M059J (cell line): ENCODE results near the genes KRTAP19-2, KRTAP21-2 and KRTAP19-8.

DNA sequence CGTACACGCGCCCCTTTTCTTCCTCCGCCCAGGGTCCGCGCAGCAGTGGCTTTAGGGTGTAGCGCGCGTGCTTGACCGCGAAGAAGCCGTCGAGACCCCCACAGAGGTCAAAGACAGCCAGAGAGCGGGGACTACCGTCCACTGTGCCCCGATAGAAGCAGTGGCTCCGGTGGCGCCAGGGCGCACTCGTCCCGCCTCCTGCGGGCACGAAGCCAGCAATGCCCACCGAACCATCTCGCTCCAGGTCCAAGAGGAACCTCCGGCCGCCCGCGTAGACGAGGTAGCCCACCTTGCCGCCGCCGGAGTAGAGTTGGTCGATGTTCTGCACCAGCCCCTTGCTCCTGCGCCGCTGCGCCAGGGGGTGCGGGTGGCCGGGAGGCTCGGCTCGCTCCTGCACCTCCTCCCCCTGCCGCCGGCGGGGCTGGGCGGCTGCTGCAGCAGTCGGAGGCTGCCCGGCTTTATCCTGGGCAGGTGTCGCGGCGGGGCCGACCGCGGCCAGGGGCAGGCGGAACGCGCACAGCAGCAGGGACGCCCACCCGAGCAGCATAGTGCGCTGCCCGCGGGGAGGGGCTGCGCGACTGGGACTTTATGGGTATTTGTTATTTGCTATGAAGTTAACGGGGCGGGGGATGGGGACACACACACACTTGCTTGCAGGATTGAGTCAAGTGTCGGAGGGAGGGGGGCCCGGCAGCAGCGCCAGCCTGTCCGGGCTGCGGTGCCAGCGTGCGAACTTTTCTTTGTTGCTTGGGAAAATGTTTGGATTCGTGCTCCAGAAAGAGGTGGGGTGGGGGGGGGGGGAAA lies 841 bp downstream of the ADAMTS5 start:
- RAMPAGE, long total RNA: no peak

DNA sequence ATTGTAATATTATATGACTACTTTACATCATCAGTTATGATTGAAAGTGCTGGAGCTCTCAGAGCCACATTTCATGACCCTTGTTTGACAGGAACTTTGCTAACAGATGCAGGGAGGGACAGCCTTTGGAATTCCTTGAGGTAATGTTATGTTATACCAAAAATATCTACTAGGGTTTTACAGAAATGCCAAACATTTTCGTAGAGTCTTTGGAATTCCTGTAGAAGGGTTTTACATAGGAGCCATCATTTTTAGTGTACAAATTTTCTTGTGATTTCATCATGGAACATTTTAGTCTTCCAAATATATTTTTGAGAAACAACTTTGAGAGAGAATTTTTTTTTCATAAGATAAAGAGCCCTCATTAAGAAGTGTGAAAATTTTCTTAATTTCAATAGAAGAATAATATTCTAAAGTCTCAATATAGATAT lies 57.5 kb upstream of the ADAMTS5 start:
- RAMPAGE, long total RNA: no peak

- RAMPAGE, long total RNA: no peak
Observed at GRCh38 chr21:28068413-28069076, 816.6 kb downstream of the N6AMT1 start.

- RAMPAGE, long total RNA: no peak
Observed at GRCh38 chr21:28256063-28256896, 628.9 kb downstream of the N6AMT1 start.

DNA sequence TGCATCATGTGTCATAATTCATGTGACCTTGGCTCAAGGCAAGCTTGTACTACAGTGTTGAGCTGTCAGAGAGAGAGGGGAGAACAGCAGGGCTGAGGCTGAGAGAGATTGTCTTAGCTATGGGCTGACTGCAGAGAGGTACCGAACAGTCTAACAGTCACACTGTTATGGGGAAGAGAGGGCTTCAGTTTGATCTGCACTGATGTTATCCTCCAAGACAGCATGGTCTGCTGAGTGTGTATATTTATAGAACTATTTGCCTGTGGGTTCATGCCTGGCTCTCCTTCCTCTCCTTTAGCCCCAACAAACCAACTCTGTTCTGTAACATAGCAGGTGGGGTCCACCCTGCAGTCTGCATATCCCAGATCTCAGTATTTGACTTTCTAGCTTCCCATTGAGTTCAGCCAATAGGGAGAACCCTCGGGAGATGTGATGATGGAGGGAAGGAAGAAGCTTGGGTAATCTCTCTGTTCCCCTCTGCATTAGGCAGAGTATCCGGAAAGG lies 411.2 kb downstream of the N6AMT1 start:
- RAMPAGE, long total RNA: no peak

DNA sequence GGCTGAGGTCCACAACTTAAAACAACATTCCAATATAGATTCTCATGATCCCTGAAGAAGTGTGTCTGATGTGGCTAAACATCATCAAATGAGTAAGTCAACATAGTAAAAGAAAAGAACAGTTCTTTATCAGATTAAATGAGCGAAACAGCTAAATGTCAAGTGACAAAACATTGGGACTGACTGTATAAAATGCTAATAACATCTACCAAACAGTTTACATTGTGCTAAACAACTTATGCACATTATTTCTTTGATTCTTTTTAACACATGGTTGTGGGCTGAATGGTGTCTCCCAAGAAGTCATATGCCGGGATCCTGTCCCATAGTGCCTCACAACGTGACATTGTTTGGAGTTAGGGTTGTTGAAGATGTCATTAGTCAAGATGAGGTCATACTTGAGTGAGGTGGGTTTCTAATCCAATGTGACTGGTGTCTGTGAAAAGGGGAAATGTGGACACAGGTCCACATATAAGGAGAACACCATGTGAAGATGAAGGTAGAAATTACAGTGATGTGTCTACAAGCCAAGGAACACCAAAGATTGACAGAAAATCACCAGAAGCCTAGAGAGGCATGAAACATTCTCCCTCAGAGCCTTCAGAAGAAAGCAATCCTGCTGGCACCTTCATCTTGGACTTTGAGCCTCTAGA lies 345.9 kb downstream of the N6AMT1 start:
- RAMPAGE, long total RNA: no peak

DNA sequence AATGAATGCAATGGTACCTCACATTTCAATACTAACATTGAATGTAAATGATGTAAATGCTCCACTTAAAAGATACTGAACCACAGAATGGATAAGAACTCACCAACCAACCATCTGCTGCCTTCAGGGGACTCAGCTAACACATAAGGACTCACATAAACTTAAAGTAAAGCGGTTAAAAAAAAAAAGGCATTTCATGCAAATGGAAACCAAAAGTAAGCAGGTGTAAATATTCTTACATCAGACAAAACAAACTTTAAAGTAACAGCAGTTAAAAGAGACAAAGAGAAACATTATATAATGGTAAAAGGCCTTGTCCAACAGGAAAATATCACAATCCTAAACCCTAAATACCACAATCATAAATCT lies 48.5 kb downstream of the N6AMT1 start:
- RAMPAGE, long total RNA: no peak

DNA sequence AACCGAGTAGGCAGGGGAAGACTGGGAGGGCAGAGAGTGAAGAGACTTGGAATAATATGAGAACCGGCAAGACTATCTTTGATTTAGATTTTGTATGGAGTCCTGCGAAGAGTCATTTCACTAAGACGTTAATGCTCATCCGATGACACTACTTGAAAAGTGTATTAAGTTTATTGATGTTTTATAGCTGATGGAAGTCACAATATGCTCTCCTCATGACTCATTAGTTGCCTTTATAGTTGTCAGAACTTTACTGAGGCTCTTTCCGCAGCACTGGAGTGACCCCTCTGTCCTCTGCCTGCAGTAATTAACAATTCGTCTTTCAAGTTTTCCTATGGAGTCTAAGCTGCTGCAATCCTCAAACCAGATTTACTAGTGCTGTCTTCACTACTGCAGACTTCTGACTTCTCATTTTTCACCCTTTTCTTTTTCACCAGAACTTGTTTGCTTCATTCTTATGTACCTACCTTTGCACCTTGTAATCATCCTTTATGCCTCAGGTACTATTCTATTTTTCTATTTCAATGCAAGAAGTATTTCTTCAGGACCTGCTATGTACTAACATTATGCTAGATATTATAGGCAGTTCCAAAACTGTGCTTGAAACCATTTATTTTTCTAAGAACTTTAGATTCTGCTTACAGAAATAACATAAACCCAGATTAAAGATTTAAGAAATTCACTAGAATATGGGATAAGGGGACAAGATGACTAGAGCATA lies 964 bp downstream of the USP16 start:
- RAMPAGE, long total RNA: no peak

- RAMPAGE, long total RNA: no peak
Observed at GRCh38 chr21:29092444-29092846, 19.0 kb upstream of the CCT8 start.

DNA sequence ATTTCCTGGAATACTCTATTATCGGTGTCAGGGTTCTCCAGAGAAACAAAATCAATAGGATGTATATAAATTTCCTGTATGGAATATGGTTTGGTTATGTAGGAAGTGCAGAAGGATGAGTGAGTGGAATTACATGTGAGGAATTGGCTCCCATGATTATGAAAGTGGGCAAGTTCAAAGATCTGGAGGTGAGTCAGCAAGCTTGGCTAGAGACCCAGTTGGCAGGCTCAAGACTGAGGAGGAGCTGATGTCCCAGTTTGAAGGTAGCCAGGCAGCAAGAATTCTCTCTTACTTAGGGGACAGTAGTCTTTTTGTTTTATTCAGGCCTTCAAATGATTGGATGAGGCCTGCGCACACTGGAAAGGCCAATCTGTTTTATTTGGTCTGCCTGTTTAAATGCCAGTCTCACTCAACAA lies 57.5 kb downstream of the MAP3K7CL start:
- RAMPAGE, long total RNA: no peak

DNA sequence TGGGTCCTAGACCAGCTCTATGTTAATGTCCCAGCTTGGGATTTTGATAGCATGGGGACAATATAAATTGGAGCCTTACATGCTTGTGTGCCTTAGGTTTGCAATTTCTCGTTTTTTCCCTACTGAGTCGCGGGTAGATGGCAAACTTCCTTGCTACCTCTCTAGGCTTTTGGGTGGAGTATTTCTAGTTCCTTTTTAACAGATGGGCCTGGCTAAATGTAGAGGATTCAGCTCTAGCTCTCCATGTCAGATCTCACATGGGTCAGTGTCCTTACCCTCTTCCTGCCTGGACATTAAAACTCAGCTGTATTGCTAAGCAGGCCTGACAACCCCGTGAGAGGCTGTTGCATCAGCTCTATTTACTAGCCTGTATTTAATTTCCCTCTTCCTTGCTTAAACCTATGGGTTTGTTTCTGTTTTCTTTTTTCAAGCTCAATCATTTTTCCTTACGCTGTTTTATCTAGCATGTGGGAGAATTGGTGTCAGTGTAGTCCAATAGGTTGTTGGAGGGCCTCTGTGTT lies 79.6 kb upstream of the BACH1 start:
- RAMPAGE, long total RNA: no peak

GRCh38 chr21:29293320-29293963 lies 5.3 kb upstream of the BACH1 start:
- RAMPAGE, long total RNA: no peak

DNA sequence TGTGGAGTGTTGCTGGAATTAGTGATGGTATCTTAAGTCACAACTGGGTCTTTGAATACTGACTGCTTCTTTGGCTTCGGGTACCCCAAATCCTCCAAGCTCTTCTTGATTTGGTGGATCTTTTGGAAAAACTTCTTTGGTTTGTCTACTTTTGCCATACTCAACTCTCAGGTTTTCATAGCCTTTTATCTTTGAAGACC lies 185.8 kb downstream of the BACH1 start:
- RAMPAGE, long total RNA: no peak

DNA sequence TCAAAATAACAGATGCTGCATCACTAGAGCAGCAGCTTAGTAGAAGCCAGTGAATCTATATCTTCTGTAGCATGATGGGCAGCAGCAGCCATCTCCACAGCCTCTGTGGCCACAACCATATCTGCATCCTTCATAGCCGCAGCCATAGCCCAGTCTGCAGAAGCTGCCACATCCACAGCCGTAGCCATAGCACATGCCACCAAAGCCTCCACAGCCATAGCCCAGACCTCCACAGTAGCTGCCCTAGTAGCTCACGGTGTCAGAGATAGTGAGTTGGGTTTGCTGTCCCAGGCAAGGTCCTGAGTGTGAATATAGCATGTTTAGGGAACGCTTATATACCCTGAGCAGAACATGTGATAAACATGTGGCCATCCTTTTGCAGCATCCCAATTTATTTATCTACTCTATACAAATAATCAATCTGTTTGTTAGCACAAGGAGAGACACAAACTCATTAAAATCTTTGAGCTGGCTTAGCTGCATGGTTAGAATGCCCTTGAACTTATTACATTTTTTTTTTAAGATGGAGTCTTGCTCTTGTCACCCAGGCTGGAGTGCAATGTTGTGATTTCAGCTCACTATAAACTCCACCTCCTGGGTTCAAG lies at the start of gene KRTAP19-2:
Gene KRTAP19-2 (minus strand): TSS at position 283 of the 605 bp plus-strand sequence.
- RAMPAGE, long total RNA: no peak

DNA sequence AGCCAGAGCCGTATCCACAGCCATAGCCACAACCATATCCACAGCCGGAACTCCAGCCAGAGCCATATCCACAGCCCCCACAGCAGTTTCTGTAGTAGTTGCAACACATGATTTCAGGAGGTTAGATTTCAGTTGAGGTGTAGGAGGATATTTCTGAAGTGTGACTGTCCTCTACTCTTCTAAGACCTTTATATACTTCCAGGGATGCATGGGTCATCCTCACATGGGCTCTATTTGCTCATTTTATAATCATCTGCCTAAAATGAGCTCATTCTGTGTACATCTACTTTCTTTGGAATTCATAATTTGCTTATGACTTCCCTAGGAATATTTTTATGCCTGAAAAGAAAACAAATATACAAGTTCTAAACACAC lies at the start of gene KRTAP21-2:
Gene KRTAP21-2 (minus strand): TSS at position 166 of the 375 bp plus-strand sequence.
- RAMPAGE, long total RNA: no peak

DNA sequence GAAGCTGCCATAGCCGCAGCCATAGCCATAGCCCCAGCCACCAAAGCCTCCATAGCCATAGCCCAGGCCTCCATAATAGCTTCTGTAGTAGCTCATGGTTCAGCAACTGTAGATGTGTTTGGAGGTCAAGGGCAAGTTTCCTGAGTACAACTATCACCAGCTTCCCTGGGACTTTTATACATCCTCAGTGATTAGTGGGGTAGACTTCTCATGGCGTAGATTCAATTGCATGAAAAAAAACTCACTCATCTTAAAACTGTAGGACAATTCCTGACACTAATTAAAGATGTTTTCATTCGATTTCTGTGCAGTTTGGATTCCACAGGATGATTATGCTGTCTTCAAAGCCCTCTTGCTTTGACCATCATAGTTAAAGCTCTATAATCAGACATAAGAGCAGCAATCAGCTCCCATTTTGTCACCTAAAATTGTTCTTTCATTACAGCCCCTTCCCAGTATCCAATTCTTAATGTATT lies at the start of gene KRTAP19-8:
Gene KRTAP19-8 (minus strand): TSS at position 129 of the 476 bp plus-strand sequence.
- RAMPAGE, long total RNA: no peak

GRCh38 chr21:31087797-31088259 lies 49.6 kb upstream of the KRTAP19-8 start:
- RAMPAGE, long total RNA: no peak

DNA sequence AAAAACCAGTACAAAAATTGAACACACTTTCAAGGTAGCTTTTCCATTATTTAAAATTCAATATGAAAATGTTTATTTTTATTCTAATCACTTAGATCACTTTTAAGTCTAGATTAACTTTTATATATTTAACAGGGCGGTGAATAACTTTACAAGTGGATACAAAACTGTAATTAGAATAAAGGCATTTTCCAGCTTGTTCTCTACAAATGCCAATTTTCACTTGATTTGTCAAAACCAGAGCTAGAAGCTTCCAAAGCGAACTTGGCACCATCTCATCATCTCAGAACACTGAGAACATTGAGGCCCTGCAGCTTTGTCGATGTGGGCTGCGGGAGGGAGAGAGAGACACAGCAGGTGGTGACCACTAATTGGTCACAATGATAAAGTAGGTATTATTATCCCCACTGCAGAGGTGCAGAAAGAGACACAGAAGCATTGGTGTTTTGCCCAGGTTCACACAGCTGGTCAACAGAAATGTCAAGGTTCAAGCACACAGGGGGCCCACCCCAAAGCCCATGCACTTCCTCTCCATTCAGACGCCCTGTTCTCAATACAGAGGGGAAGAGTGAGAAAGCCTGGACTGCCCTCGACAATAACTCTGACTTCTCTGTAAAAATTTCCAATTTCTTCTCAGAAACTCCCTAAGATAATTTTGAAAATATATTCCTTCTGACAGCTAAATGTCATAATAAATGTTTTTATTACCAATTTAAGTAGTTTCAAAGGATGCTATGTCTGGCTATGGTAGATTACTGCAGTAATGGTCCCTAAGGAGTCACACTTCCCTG lies 72.2 kb upstream of the KRTAP19-8 start:
- RAMPAGE, long total RNA: no peak

GRCh38 chr21:31132915-31133653 lies 94.8 kb upstream of the KRTAP19-8 start:
- RAMPAGE, long total RNA: no peak

DNA sequence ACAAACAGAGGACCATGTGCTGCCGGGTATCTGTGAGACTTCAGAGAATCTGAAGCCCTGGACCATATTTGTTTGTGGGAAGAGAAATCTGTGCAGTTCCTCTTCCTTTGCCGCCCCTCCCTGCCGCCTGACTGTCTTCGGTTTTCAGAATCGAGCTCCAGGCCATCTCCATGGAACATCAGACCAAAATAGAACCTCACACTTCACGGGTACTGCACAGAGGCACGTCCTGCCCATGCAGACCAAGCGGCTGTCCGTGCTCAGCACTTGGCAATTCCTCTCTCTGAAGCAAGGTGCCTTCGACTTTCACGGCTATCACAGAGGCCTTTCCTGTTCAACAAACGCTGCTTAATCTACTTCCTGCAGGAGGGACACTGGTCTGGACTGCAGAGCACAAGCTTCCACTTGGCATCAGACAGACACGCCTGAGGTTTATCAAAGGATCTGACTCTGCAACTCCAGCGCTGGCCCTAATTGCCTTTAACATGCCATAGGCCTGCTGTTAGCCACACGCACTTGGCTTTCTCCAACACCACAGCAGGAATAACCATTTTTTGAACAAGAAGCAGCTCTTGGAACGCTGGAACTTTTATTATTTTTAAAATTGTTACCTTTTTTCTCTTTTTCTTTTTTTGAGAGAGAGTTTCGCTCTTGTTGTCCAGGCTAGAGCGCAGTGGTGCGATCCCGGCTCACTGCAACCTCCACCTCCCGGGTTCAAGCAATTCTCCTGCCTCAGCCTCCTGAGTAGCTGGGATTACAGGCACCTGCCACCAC lies 135.9 kb upstream of the KRTAP19-8 start:
- RAMPAGE, long total RNA: no peak